ENCODE data around the genes NPHP3, STAG1 and SLC35G2.

DNA sequence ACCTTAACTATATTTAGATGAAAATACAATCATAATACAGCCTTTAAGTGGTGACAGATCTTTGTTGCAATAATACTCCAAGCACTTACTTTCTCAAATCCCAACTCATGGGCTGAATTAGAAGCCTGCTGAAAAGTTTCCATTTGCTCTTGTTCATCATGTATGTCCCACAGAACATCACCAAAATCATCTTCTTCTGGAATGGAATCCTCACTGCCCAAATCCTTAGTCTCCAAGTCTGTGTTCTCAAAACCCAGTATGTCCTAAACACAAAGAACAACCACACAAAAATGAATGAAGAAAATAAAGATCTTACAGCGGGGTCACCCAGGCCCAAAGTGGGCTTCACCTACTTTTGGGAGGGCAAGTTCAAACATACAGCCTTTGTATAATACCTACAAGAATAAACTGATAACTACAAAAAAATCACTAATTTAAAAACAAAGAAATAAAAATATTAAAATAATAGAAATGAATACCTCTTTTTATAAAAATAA lies 18.1 kb downstream of the NPHP3 start:
- PRO-cap, result no peak

- PRO-cap, result unidirectional peak, minus-strand start at chr3:132722374; unidirectional peak, minus-strand start at chr3:132722517
Measured at GRCh38 chr3:132721368-132722691, at the start of gene NPHP3. TSS of gene NPHP3 (minus strand) at chr3:132722409.

GRCh38 chr3:133459431-133459890 lies 59.6 kb downstream of the BFSP2 start:
- PRO-cap, result no peak

DNA sequence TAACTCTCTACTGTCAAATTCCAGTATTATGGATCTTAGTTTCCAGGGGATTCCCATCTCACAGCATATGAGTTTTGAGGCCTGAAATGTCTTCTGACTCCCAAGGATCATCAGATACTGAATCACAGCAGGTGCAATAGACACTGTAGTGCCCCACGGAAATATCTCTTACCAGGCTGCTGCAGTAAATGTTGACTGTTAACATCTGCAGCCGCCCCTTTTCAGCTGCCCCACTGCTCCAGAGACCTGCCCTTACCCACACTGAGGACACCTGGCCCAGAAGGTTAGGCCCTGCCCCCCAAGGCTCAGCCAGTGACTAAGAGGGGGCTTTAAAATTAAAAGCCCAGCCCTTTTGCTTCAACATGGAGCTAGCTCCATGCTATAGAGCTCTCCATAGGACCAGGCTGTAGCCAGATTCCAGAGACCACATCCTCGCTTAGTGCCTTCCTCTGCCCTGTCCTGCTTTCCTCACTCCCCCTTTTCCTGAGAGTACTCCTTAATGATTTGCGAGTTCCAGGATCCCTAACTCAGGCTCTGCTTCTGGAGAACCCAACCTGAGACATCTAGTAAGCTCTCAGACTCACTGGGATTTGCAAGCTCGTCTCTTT lies 67.2 kb downstream of the BFSP2 start:
- PRO-cap, result no peak

GRCh38 chr3:133588664-133588890 lies 15.1 kb downstream of the CDV3 start:
- PRO-cap, result no peak

- PRO-cap, result no peak
Measured at GRCh38 chr3:133608714-133609206, 35.3 kb downstream of the CDV3 start.

- PRO-cap, result unidirectional peak, minus-strand start at chr3:133806250
Measured at GRCh38 chr3:133806152-133806928, 725 bp downstream of the SRPRB start.

- PRO-cap, result no peak
Measured at GRCh38 chr3:133947954-133948189, 52.2 kb upstream of the RAB6B start.

- PRO-cap, result no peak
Measured at GRCh38 chr3:134028382-134029197, 1.1 kb downstream of the SLCO2A1 start.

- PRO-cap, result no peak
Measured at GRCh38 chr3:134354907-134355369, 19.3 kb downstream of the AMOTL2 start.

DNA sequence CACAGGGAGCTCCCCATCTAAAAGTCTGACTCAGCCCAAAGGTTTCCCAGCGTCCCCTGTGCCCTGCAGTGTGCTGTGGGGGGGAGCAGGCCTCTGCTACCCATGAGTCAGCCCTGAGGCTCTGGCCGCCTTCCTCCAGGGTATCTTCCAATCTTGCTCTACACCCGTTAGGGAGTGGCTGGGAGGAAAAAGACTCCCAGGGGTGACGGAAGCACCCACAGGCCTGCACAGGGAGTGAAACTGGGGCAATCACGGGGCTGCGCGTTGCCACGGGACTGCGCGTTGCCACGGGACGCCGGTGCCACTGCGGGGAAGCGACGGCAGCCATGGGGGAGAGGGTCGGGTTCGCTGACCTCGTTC lies 471 bp downstream of the KY start:
- PRO-cap, result no peak

- PRO-cap, result no peak
Measured at GRCh38 chr3:134659655-134660016, 8.8 kb upstream of the KY start.

DNA sequence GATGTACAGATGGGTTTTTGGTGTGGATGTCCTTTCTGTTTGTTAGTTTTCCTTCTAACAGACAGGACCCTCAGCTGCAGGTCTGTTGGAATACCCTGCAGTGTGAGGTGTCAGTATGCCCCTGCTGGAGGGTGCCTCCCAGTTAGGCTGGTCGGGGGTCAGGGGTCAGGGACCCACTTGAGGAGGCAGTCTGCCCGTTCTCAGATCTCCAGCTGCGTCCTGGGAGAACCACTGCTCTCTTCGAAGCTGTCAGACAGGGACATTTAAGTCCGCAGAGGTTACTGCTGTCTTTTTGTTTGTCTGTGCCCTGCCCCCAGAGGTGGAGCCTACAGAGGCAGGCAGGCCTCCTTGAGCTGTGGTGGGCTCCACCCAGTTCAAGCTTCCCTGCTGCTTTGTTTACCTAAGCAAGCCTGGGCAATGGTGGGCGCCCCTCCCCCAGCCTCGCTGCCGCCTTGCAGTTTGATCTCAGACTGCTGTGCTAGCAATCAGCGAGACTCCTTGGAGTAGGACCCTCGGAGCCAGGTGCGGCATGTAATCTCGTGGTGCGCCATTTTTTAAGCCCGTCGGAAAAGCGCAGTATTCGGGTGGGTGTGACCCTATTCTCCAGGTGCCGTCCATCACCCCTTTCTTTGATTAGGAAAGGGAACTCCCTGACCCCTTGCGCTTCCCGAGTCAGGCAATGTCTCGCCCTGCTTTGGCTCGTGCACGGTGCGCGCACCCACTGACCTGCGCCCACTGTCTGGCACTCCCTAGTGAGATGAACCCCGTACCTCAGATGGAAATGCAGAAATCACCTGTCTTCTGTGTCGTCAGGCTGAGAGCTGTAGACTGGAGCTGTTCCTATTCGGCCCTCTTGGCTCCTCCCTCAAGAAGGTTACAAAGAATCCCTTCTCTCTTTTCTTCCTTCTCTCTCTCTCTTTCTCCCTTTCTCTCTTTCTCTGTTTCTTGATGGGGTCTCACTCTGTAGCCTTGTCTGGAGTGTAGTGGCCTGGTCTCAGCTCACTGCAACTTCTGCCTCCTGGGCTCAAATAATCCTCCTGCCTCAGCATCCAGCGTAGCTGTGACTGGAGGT lies 235.7 kb downstream of the EPHB1 start:
- PRO-cap, result no peak

DNA sequence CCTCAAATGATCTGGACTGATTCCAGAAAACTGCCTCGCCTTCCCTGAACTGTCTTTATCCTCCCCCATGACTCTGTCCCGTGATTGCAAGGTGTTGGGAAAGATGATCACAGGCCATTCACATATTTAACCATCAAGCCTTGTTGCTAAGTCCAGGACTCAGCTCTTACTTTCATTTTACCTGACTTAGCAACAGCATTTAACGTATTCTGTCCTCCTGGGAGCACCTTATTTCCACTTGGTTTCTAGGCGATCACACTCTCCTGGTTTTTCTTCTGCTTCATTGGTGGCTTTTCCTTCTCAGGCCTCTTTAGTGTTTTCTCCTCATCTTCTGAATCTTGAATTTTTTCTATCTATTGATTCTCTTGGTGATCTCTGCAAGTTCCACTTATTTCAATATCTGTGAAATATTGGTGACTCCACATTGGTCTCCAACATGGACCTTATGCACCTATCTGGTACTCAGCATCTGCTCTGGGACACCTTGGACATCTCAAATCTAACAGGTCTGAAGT lies 355.4 kb downstream of the EPHB1 start:
- PRO-cap, result no peak

DNA sequence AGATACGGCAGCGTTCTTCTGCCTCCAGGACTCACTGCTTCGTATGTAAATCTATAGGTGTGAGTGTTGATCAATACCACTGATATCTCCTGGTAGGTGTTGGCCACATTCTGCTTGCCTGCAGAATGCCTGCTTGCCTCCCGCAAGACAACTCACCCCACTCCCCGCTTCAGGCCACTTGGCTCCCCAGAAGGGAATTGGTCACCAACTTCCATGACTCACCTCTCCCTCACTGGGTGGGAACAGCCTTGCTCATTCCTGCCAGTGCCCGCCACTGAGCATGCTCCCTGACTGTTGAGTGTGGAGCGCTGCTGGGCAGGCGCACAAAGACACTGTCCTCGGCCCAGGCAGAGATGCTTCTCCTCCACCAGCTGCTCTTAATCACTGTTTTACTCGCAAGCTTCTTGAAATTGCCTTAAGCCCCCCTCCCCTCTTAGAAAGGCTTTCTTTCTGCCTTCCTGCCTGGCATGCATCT lies 57.3 kb upstream of the PPP2R3A start:
- PRO-cap, result no peak

DNA sequence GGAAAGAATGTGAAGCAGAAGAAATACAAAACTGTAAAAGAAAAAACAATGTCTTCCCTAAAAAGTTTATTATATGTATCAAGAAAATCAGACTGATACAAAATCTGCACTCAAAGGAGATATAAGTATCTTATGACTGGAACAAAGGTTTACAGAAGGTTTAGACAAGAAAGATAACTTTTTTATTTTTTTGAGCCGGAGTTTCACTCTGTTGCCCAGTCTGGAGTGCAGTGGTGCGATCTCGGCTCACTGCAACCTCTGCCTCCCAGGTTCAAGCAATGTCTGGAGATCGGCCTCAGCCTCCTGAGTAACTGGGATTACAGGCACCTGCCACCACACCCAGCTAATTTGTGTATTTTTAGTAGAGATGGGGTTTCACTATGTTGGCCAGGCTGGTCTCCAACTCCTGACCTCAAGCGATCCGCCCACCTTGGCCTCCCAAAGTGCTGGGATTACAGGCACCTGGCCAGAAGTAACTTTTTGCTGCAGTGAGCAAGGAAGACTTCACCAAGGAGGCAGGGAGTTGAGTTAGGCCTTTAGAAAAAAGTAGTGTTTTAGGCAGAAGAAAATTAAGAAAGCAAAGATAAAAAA lies 4.0 kb downstream of the MSL2 start:
- PRO-cap, result no peak

- PRO-cap, result no peak
Measured at GRCh38 chr3:136642711-136643281, 109.4 kb downstream of the STAG1 start.

GRCh38 chr3:136751627-136752568 lies at the start of gene STAG1:
TSS of gene STAG1 (minus strand) at chr3:136752378.
- PRO-cap, result bidirectional peak, plus-strand start at chr3:136751715, minus-strand start at chr3:136751681; bidirectional peak, plus-strand start at chr3:136751871, minus-strand start at chr3:136751793; bidirectional peak, plus-strand start at chr3:136752152, minus-strand start at chr3:136752119; bidirectional peak, plus-strand start at chr3:136752740, minus-strand start at chr3:136752378

GRCh38 chr3:136818802-136819668 lies at the start of gene SLC35G2:
TSS of gene SLC35G2 (plus strand) at chr3:136819126.
- PRO-cap, result bidirectional peak, plus-strand start at chr3:136819126, minus-strand start at chr3:136819053

DNA sequence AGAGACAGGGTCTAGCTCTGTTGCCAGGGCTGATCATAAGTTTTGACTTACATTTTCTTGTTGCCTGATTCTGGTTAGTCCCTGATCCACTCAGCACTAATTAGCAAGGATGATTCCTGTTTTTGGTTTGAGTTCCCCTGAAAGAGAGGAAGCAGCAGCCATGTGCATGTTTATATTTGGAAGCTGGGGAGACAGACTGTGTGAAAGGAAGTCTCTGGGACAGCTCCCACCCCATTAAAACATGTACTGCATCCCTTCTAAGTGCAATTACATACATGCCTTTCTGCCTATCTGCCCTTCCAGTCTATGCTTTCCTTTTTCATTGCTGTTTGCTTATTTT lies 3.6 kb upstream of the NCK1 start:
- PRO-cap, result no peak

All from left cardiac atrium (tissue), 1 donor.